ENCODE results near the genes KRTAP5-1, KRTAP5-3 and IFITM10.

DNA sequence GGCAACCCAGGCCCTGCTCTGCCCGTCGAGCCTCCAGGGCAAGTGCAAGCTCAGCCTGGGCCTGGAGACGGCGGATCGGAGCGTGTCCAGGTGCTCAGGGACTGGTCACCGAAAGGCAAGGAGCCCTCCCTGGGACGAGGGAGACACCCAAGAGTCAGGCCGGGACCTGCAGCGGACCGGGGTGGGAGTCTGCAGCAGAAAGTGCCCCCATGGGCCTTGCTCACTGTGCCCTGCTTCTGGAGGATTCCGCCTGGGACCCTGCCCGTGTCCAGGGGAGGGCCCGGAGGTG lies 5.1 kb upstream of the GATD1 start:
- RRBS, result 84% methylated on average over 4 of the region's 14 CpGs
CAGE:
- cytosol, long polyA plus RNA, result no peak
- long polyA plus RNA, result no peak
- nucleus, long polyA plus RNA, result no peak

DNA sequence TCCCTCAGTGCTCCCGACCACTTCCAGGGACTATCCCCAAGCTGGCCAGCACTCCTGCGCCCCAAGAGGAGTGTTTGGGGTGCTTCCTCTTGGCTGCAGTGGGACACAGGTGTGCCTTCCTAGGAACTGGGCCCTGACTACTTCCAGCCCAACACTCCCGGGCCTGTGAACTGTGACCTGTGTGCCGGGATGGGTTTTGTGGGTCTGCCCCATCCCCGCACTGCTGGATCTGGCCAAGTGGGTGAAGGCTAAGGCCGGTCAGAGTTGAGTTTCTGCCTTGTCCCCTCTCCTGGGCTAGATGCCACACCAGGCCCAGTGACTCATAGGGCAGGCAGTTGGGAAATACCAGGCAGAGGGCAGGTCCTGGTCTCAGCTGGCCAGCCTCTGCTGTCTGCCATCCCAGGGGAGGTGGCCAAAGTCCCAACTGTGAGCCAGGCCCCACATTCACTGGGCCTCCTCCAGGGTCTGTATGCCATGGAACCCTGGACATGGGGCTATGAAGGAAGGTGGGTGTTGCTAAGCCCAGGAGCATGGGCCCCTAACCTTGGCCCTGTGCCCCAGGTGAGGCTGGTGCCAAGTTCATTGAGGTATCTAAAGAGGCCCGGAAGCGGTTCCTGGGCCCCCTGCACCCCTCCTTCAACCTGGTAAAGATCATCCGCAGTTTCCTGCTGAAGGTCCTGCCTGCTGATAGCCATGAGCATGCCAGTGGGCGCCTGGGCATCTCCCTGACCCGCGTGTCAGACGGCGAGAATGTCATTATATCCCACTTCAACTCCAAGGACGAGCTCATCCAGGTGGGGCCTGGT lies 2.6 kb downstream of the PNPLA2 start:
- RRBS, result 77% methylated on average over 3 of the region's 15 CpGs
CAGE:
- cytosol, long polyA plus RNA, result no peak
- long polyA plus RNA, result no peak
- nucleus, long polyA plus RNA, result no peak

GRCh38 chr11:919037-919707 lies 6.5 kb upstream of the AP2A2 start:
- RRBS, result no CpG with 5 or more reads among the region's 16 CpGs
CAGE:
- cytosol, long polyA plus RNA, result no peak
- long polyA plus RNA, result no peak
- nucleus, long polyA plus RNA, result no peak

DNA sequence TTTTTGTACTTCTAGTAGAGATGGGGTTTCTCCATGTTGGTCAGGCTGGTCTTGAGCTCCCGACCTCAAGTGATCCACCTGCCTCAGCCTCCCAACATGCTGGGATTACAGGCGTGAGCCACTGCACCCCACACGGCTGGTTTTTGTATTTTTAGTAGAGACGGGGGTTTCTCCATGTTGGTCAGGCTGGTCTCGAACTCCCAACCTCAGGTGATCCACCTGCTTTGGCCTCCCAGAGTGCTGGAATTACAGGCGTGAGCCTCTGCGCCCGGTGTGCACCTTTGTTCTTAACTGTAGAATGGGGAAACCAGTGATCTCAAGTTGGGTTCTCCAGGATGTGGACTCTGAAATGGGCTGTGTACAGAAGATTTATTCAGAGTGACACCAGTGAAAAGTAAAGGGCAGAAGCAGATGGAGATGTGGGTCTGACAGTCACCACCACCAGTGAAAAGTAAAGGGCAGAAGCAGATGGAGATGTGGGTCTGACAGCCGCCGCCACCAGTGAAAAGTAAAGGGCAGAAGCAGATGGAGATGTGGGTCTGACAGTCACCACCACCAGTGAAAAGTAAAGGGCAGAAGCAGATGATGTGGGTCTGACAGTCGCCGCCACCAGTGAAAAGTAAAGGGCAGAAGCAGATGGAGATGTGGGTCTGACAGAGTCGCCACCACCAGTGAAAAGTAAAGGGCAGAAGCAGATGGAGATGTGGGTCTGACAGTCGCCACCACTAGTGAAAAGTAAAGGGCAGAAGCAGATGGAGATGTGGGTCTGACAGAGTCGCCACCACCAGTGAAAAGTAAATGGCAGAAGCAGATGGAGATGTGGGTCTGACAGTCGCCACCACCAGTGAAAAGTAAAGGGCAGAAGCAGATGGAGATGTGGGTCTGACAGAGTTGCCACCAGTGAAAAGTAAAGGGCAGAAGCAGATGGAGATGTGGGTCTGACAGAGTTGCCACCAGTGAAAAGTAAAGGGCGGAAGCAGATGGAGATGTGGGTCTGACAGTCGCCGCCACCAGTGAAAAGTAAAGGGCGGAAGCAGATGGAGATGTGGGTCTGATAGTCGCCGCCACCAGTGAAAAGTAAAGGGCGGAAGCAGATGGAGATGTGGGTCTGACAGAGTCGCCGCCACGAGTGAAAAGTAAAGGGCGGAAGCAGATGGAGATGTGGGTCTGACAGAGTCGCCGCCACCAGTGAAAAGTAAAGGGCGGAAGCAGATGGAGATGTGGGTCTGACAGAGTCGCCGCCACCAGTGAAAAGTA lies 35.4 kb downstream of the AP2A2 start:
- RRBS, result no CpG with 5 or more reads among the region's 32 CpGs
CAGE:
- cytosol, long polyA plus RNA, result no peak
- long polyA plus RNA, result no peak
- nucleus, long polyA plus RNA, result no peak

DNA sequence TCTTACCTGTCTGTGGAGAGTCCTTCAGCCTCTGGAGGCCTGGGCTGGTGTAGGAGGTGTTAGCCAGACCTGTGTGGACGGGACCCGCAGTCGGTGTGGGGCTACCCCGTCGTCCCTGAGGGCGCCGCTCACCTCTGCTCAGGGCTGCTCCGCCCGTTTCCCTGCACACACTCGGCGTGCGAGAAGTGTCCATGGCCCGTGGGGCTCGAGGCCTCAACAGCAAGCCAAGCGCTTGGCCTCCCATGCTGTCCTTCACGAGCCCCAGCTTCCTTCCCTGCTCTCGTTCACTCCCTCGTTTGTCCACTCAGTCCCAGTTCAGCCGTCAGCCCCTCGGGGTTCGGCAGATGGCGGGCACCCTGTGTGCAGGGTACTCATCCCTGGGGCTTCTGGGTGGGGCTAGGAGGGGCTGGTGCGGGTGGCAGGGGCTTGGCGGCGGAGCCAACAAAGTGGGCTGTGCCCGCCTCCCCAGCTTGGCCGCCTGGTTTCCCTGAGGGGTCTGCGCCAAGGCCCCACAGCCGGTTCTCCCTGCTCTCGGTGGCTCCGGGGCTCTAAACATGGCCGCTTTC lies 3.4 kb downstream of the MUC6 start:
- RRBS, result no CpG with 5 or more reads among the region's 32 CpGs
CAGE:
- cytosol, long polyA plus RNA, result no peak
- long polyA plus RNA, result no peak
- nucleus, long polyA plus RNA, result no peak

GRCh38 chr11:1084985-1085468 lies 48.5 kb upstream of the MUC6 start:
- RRBS, result no CpG with 5 or more reads among the region's 25 CpGs
CAGE:
- cytosol, long polyA plus RNA, result no peak
- long polyA plus RNA, result no peak
- nucleus, long polyA plus RNA, result no peak

- RRBS, result 83% methylated on average over 1 of the region's 22 CpGs
CAGE:
- cytosol, long polyA plus RNA, result no peak
- long polyA plus RNA, result no peak
- nucleus, long polyA plus RNA, result no peak
Observed at GRCh38 chr11:1229562-1230013, 6.7 kb downstream of the MUC5B start.

DNA sequence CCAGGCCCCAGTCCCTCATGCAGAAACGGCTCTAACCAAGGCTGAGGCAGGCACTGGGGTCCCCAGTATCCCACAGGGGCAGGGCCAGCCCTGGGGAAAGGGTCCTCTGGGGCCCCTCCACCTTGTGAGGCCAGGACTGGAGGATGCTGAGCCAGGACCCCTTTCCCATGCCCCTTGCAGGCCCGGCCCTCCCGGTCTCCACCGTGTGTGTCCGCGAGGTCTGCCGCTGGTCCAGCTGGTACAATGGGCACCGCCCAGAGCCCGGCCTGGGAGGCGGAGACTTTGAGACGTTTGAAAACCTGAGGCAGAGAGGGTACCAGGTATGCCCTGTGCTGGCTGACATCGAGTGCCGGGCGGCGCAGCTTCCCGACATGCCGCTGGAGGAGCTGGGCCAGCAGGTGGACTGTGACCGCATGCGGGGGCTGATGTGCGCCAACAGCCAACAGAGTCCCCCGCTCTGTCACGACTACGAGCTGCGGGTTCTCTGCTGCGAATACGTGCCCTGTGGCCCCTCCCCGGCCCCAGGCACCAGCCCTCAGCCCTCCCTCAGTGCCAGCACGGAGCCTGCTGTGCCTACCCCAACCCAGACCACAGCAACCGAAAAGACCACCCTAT lies 17.9 kb downstream of the MUC5B start:
- RRBS, result 78% methylated on average over 11 of the region's 29 CpGs
CAGE:
- cytosol, long polyA plus RNA, result no peak
- long polyA plus RNA, result no peak
- nucleus, long polyA plus RNA, result no peak

GRCh38 chr11:1351329-1351952 lies 38.3 kb upstream of the BRSK2 start:
- RRBS, result no CpG with 5 or more reads among the region's 12 CpGs
CAGE:
- cytosol, long polyA plus RNA, result no peak
- long polyA plus RNA, result no peak
- nucleus, long polyA plus RNA, result no peak

DNA sequence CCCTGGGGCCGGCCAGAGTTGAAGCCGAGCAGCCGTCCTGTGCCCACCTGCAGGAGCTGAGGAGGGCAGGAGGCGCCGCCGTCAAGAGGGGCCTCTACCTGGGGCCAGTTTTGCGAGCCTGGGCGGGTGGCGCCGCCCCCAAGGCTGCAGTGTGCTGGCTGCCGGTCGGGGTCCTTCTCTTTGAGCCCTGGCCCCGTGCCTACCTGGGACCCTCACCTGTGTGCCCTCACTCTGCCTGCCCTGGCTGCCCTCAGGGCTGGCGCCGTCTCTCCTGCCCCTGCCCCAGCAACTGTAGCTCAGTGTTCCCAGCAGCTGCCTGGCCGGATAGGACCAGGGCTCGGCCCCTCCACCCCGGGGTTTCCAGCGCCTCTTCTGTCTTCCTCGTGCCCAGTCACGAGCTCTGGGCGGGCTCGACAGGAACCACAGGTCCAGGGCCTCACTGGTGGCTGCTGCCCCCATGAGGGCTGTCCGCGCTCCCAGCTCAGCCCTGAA lies 38.3 kb downstream of the MOB2 start:
- RRBS, result no CpG with 5 or more reads among the region's 25 CpGs
CAGE:
- cytosol, long polyA plus RNA, result no peak
- long polyA plus RNA, result no peak
- nucleus, long polyA plus RNA, result no peak

DNA sequence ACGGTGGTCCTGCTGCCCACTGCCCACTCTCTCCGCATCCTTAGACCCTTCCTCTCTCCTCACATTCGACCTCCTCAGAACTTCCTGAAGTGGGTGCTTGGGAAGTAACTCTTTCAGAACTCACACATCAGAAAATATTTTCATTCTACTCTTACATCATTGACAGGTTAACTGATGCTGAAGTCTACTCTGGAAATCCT lies 25.7 kb upstream of the MOB2 start:
- RRBS, result no CpG with 5 or more reads among the region's 3 CpGs
CAGE:
- cytosol, long polyA plus RNA, result no peak
- long polyA plus RNA, result no peak
- nucleus, long polyA plus RNA, result no peak

DNA sequence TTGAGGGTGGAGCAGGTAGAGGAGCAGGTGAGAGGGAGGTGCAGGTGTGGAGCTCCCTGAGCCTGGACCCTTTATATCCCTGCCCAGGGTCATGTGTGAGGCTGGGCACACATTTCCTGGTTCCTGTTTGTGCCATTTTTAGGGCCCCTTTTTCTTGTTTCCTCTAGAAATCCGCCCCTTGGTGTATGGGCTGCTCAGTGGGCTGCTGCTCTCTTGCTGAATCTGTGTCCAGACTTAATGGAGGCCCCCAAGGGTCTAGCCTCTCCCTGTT lies at the start of gene KRTAP5-1:
Gene KRTAP5-1, minus strand, starts transcription at position 22 of the 271 bp plus-strand sequence.
- RRBS, result no CpG with 5 or more reads among the region's 1 CpG
CAGE:
- cytosol, long polyA plus RNA, result no peak
- long polyA plus RNA, result no peak
- nucleus, long polyA plus RNA, result no peak

DNA sequence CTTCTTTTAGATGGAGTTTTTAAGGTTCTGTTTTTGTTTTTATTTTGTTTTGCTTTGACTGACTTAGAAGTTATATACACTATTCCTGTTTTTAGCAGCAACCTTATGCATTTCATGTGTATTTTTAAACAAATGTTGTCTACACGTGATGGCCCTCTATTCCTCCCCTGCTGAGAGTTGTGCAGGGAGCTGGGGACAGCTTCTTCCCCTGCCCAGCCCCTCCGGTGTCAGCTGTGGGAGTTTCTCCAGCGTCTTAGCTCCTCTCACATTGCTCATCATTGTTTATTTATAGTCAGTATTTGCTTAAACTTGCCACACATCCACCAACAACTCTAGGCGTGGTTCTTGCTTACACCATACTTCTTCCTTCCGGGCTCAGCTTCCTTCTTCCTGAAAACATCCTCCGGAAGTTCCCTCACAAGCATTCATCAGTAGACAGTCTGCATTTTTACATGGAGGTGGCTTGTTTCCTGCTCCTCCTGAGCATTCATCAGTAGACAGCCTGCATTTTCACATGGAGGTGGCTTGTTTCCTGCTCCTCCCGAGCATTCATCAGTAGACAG lies 4.1 kb upstream of the KRTAP5-1 start:
- RRBS, result no CpG with 5 or more reads among the region's 7 CpGs
CAGE:
- cytosol, long polyA plus RNA, result no peak
- long polyA plus RNA, result no peak
- nucleus, long polyA plus RNA, result no peak

DNA sequence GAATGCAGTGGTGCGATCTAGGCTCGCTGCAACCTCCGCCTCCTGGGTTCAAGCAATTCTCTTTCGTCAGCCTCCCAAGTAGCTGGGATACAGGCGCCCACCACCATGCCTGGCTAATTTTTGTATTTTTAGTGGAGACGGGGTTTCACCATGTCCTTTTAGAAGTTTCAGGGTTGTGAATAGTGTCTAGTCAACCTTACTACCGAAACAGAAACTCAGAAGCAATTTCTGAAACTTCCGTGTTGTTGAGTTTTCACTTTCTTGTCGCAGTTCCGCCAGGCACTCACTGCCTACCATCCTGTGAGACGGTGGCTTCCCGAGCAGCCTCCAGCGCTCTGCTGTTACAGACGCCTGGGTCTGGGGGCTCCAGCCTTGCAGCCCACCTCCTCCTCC lies 2.4 kb downstream of the KRTAP5-3 start:
- RRBS, result no CpG with 5 or more reads among the region's 14 CpGs
CAGE:
- cytosol, long polyA plus RNA, result no peak
- long polyA plus RNA, result no peak
- nucleus, long polyA plus RNA, result no peak

DNA sequence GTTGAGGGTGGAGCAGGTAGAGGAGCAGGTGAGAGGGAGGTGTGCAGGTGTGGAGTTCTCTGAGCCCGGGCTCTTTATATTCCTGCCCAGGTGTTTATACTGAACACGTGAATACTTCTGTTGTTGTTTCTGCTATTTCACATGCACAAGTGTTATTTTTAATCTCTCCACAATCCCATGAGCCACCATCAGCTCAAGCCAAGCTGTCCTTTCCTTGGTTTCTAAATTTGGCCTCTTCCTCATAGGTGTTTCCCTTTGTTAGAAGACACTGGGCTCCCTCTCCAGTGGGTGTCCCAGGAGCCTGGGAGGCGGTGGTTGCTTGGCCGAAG lies at the start of gene KRTAP5-3:
Gene KRTAP5-3, minus strand, starts transcription at position 67 of the 329 bp plus-strand sequence.
- RRBS, result no CpG with 5 or more reads among the region's 4 CpGs
CAGE:
- cytosol, long polyA plus RNA, result no peak
- long polyA plus RNA, result no peak
- nucleus, long polyA plus RNA, result no peak

DNA sequence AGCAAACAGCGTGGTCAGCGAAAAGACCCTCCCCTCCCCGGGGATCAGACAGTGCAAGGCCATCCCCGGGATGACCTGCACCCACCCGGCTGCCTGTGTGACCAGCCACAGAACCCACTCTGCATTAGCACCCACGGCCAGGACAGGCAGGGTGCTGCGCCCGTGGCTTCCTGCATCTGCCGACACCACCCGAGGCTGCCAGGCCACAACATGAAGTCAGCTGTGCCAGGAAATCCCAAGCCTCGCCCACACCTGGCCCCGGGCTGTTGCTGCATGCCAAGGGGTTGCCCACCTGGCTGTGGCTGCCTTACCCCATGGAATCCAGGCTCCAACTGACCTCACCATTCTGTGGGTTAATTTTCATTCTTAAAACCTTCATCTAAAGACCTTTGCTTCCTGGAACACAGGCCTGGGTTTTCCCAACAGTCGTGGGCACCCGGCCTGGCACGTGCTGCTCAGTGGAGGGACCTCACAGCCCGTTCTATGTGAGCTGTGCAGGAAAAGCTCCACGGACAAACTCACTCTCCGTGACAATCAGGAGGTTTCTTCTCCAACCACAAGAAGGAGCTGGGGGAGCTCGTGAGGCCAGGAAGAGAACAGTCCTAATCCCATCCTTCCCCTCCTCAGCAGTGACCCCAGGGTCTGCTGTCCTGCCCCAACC lies 32.3 kb downstream of the KRTAP5-5 start:
- RRBS, result no CpG with 5 or more reads among the region's 19 CpGs
CAGE:
- cytosol, long polyA plus RNA, result no peak
- long polyA plus RNA, result no peak
- nucleus, long polyA plus RNA, result no peak

GRCh38 chr11:1750388-1751245 lies at the start of gene IFITM10:
IFITM10 (minus strand) TSS chr11:1750595.
- RRBS, result 74% methylated on average over 3 of the region's 17 CpGs
CAGE:
- cytosol, long polyA plus RNA, result no peak
- long polyA plus RNA, result no peak
- nucleus, long polyA plus RNA, result no peak

DNA sequence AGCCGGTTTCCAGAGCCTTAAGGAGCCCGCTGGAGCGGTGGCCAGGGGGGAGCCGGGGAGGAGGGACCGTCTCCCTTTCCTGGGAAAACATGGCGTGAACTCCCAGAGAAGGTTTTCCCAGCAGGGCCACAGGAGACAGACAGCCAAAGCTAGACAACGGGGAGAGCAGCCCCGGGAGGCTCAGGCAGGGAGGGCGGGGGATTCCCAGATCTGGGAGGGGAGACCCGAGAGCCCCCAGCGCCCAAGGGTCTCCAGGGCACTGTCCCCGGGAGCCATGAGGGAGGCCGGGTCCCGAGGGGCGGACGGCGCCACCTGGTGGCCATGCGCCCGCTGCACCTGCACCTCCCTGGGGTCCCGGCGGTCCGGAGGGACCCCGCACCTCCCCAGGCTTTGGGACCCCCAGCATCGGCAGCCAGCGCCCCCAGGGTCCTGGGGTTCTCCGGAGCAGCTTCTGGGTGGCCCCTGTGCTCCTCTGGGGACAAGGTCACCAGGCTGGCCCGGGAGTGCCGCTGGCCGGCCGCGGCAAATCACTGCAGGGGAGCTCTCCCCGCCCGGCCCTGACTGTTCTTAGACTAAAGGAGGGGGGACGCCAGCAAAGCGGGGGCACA lies 2.4 kb upstream of the SYT8 start:
- RRBS, result 9% methylated on average over 26 of the region's 35 CpGs
CAGE:
- cytosol, long polyA plus RNA, result no peak
- long polyA plus RNA, result no peak
- nucleus, long polyA plus RNA, result no peak

DNA sequence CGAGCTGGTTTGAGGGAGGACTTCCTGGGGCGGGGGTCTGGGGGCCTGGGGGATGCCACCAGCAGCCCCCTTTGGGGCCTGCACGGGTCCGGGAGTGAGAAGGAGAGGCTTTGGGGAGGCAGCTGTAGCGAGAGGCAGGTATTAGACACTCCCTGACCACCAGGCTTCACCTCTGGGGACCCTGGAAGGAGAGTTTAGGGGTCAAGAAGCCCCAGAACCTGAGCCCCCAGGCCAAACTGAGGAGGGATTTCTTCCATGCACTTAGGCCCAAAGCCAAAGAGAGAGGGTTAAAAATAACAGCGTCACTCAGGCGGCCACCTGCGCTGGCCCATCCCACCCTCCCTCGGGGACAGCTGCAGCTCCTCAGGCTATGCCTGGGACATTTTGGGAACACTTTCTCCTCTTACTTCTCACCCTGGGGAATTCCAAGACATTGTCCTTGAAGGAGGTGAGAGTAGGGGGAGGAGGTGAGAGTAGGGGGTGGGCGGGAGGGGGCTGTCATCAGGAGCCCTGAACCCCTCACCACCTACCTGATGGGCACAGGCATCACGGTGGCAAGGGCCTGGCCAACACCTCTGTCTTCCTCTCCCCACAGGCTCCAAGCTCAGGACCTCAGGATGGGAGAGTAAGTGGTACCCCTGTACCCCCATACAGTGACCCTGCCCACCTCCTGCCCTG lies 438 bp downstream of the TNNI2 start:
- RRBS, result 33% methylated on average over 2 of the region's 11 CpGs
CAGE:
- cytosol, long polyA plus RNA, result no peak
- long polyA plus RNA, result no peak
- nucleus, long polyA plus RNA, result no peak

DNA sequence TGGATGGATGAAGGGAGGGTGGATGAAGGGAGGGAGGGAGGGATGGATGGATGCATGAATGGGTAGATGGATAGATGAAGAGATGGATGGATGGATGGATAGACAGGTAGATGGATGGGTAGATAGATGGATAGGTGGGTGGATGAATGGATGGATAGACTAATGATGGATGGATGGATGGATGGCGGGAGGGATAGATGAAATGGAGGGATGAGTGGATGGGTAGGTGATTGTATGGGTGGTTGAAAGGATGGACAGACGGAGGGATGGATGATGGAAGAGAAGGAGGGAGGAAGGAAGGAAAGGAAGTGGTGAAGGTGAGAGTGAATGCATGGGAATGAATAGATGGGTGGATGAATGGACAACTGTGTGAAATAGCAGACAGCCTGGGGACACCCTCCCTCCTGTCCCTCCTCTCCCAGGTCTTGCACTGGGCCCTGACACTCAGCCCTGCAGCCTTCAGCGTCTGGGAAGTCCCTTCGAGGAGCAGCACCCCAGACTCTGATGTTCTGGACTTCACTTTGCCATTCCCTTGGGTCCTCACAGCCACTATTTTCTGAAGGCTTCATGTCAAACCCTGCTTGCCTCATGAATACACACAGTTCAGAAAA lies 3.6 kb upstream of the TNNT3 start:
- RRBS, result no CpG with 5 or more reads among the region's 4 CpGs
CAGE:
- cytosol, long polyA plus RNA, result no peak
- long polyA plus RNA, result no peak
- nucleus, long polyA plus RNA, result no peak

Data from IMR-90 (cell line).